Transverse colon (tissue), 4 donors: Measurements from ENCODE around the gene SLC10A2.

- PRO-cap: unidirectional peak, minus-strand start at chr13:99415433
- RAMPAGE, long total RNA, 4 experiments: no peak in any of the 4 experiments
These were observed 86.0 kb upstream of the TM9SF2 start for GRCh38 chr13:99415207-99415691.

- PRO-cap: no peak
- RAMPAGE, long total RNA, 4 experiments: no peak in any of the 4 experiments
These were observed 68.4 kb upstream of the TM9SF2 start for GRCh38 chr13:99432573-99433550.

GRCh38 chr13:99464437-99464960 is 36.8 kb upstream of the TM9SF2 start:
- PRO-cap: no peak
- RAMPAGE, long total RNA, 4 experiments: no peak in any of the 4 experiments

DNA sequence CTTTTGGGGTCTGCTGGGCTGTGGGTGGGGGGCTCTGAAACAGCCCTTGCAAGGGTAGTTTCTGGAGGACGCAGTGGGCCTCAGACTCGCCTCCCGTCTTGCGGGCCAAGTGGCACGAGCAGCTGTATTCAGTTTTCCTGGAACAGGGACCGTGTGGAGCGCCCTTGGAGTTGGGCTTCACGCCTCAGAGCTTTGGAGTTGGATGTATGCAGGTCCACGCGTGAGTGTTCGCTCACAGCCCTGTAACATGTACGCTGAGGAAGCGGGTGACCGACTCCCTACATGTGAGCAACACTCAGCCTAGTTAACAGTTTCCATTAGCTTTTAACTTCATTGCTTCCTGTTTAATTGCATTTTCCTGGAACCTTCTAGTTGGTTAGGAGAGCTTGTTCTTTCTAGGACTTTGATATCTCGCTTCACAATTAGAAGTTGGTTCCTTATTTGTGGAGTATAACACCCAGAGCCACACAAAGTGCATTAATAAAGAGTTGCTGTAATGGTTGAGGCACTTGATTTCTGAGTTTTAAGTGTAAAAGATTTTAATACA is 710 bp downstream of the TM9SF2 start:
- PRO-cap: bidirectional peak, plus-strand start at position 187 of the sequence, minus-strand start at position 100 of the sequence
- RAMPAGE, long total RNA, 4 experiments: no peak in any of the 4 experiments

GRCh38 chr13:99566486-99566845 is 40.0 kb upstream of the CLYBL start:
- PRO-cap: no peak
- RAMPAGE, long total RNA, 4 experiments: no peak in any of the 4 experiments

DNA sequence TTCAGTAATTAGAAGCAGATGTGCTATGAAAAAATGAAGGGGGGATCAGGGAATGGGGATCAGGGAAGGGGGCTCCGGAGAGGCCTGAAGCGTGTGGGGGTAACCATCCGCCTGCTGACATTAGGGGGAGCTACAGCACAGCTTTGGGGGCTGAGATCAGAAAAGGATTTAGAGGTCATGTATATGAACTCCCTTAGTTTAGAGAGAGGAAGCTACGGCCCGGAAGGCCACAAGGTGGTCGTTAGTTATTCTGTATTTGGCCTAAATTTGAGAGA is 6.2 kb upstream of the CLYBL start:
- PRO-cap: no peak
- RAMPAGE, long total RNA, 4 experiments: no peak in any of the 4 experiments

DNA sequence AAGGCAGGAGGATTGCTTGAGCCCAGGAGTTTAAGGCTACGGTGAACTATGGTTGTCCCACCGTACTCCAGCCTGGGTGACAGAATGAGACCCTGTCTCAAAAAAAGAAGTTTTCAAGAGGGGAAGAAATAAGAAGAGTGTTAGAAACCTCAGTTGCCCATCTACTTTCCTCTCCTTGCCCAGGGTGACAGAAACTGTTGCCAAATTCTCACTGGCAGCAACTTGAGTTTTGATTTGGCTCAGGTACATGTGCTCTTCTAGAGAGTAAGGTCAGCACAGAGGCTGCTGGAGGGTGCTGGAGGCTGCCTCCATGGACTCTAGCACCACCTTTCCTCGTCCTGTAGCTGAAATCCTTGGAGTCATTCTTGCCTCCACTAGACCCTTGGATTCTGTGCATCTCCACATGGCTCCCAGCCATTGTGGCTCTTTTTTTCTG is 43.9 kb downstream of the CLYBL start:
- PRO-cap: no peak
- RAMPAGE, long total RNA, 4 experiments: no peak in any of the 4 experiments

DNA sequence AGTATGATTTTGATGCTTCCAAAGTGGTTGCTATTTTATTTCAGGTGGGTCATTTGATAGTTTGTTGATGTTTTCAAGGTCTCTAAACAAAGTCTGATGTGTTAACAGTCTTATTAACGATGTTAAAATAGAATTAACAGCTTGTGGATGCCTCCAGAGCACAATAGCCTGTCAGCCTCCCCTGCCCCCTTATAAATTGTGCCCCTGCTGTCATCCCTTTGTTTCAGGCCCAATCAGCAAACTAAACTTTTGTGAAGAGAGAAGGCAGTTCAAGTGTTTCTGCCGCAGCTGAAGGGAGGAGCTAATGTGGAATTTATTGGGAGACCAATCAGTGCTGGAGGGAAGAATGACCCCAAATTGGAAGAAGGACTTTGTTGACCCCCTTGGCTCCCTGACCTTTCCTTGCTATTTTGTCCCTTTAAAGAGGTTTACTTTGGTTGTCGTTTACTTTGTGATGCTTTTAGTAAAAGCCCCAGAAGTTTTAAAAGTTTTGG is 55.3 kb downstream of the CLYBL start:
- PRO-cap: no peak
- RAMPAGE, long total RNA, 4 experiments: no peak in any of the 4 experiments

DNA sequence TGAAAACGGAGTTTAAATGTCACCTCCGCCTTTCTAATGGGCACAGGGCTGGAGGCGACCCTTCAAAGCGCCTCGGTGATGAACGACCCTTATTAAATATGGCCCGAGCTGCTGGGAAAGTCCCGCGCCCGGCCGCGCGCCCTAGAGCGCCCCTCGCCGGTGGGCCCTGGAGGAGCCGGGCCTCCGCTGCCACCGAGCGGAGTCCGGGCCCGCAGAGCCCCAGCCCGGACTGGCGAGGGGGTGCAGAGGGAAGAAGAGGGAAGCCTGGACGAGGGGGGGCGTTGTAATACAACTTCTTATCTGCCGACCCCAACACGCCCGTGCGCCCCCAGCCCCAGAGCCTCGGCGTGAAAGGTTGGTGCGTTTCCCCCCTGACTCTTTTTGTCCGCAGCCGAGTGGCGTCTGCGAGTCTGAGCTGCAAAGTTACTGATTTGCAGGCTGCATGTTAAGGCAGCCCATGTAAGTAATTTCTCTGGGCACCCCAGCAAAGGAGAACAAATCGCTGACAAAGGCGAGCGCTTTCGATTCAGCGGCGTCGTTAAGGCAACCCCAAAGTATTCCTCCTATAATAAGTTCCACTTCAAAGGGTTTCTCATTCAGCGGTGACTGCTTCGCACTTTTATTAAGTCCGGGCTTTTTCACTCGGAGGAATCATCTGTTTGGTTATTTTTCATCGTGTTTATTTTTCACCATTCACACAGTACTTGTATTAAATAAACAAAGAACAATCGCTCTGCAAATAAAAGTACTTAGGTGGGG is 11.8 kb downstream of the ZIC5 start:
- PRO-cap: no peak
- RAMPAGE, long total RNA, 4 experiments: no peak in any of the 4 experiments

DNA sequence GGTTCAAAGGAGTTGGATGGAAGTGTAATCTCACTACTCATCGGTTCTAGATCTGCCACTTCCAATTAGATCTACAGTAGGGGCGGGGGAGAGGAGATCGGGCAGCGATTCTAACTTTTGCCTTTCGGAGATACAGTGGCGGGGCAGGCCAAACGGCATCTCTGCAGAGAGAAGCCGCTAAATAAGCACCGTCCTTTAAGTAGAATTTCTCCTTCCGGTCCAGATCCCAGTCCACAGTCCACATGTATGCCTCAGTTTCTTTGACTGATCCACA is 866 bp upstream of the ZIC5 start:
- PRO-cap: no peak
- RAMPAGE, long total RNA, 4 experiments: no peak in any of the 4 experiments

GRCh38 chr13:99980450-99981111 is 1.0 kb upstream of the ZIC2 start:
- PRO-cap: no peak
- RAMPAGE, long total RNA, 4 experiments: no peak in any of the 4 experiments

- PRO-cap: no peak
- RAMPAGE, long total RNA, 4 experiments: no peak in any of the 4 experiments
These were observed 502 bp downstream of the ZIC2 start for GRCh38 chr13:99982069-99982502.

DNA sequence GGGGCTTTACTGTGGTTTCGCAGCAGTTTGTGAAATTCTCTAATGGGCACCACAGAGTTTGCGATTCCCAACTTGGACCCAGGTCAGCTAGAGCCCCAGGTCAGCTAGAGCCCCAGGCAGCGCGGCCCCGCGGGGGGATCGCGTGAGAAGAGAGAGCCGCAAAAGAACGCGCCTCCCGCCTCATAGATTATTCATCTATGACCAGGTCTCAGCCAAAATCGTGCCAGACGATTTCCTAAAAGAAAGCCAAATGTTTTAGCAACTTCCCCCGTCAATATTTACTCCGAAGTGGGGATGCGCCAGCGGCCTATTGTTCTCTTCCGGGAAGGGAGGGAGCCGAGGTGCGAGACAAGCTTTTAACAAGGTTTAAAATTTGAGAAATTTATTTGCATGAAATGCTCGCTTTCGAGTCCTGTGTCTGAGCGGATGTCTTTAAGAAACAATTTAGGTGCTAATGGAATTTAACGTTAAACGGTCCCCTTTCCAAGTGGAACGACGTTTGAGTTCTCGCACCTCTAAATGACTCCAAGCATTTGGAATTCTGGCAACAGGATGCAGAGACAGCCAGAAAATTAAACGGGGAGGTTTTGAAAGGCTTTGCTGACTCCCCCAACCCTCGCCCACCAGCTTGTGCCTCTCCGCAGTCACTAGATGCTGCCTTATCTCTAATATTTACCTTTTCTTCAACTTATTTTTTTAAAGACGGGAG is 2.3 kb downstream of the ZIC2 start:
- PRO-cap: no peak
- RAMPAGE, long total RNA, 4 experiments: no peak in any of the 4 experiments

- PRO-cap: no peak
- RAMPAGE, long total RNA, 4 experiments: no peak in any of the 4 experiments
These were observed 9.9 kb downstream of the PCCA start for GRCh38 chr13:100098747-100099157.

GRCh38 chr13:100154711-100155535 is 66.0 kb downstream of the PCCA start:
- PRO-cap: no peak
- RAMPAGE, long total RNA, 4 experiments: no peak in any of the 4 experiments

DNA sequence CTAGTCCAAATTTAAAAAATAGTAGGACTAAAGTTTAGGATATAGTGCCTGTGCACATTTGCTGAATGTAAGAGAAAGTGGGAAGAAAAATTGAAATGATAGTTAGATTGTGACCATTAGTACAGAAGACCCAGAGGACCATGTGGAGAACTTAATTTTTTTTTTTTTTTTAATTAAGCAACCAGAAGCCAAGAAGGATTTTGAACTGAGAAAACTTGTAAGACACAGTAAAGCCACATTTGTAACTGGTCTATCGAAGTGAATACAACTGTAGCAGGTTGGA is 185.8 kb downstream of the GGACT start:
- PRO-cap: no peak
- RAMPAGE, long total RNA, 4 experiments: no peak in any of the 4 experiments

GRCh38 chr13:102799582-102800118 is 731 bp downstream of the BIVM start:
- PRO-cap: no peak
- RAMPAGE, long total RNA, 4 experiments: no peak in any of the 4 experiments

DNA sequence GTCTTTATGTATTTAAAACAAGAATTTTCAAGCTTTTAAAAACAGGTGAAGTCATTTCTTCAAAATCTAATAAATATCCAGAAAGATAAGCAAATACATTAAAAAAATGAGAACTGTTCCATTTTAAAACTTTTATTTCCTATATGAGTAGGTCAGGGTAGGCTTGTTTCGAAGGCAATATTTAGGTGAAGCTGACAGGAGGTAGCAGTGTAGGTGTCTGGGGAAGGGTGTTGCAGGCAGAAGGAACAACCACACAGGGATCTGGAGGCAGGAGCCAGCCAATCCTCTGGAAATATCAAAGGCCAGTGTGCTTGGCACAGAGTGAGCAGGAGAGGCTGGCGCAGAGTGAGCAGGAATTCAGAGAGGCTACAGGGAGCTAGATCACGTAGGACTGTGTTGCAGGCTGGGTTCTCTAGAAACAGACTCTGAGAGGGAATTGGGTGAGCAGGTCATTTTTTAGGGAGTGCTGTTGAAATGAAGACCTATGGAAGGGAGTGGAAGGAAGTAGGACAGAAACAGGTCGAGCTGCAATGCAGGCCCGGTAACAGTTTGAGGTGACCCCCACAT is 51.5 kb downstream of the ERCC5 start:
- PRO-cap: no peak
- RAMPAGE, long total RNA, 4 experiments: no peak in any of the 4 experiments

GRCh38 chr13:103066158-103066442 is at the start of gene SLC10A2:
Gene SLC10A2, minus strand, starts transcription at chr13:103066417.
- PRO-cap: no peak
- RAMPAGE, long total RNA, 4 experiments: no peak in any of the 4 experiments

GRCh38 chr13:104571515-104571844 is 894.4 kb upstream of the DAOA start:
- PRO-cap: no peak
- RAMPAGE, long total RNA, 4 experiments: no peak in any of the 4 experiments